ENCODE results near the genes CBR1 and RIPPLY3.

DNA sequence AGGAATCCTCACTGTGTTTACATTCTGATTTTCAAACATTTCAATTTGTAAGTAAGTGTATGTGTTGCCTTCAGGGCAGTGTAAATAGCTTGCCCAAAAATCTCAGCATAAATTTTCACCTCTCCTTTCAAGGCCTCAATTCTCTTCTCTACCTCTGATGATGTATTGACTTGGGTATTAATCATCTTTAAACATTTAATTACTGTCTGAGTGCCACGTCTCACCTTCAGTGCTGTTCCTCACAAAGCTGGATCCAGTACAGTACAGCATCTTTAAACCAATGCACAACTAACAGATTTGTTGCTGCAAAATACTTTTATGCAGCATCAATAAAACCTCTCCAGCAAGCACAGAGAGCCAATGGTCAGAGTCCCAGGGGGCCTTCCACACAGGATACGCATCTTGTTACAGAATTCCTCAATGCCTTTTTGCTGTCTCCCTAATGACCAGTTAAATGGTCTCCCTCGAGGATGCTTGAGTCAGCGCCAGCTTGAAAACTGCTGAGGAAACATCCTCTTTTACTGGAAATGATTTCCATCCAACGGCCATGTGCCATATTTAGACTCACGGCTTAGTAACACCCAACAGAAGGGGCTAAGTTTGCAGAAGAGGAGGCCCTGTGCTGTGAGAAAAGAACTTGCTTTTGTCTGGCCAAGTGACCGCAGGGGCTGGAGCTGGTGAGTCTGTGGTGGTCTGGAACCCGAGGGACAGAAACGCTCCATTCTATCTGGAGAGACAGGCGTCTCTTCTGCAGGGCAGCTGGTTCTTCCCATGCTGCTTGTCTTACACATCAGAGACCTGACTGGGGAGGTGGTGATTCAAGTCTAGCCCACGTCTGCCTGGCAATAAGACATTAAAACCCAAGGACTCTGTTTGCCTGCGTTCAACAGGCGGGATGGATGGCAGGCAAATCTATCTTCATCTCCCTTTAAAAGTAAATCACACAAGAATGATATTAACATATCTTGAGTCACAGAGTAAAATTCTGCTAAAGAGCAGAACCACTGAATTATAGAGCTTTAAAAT, 496.4 kb downstream of the SETD4 start:
- PRO-cap, 8 experiments, result no peak in any of the 8 experiments

GRCh38 chr21:35905019-35906074, 155.0 kb downstream of the SETD4 start:
- PRO-cap, 8 experiments, result peak in 3 of 8 experiments; most common plus-strand start chr21:35905336 (in 2); most common minus-strand start chr21:35905696 (in 2)

DNA sequence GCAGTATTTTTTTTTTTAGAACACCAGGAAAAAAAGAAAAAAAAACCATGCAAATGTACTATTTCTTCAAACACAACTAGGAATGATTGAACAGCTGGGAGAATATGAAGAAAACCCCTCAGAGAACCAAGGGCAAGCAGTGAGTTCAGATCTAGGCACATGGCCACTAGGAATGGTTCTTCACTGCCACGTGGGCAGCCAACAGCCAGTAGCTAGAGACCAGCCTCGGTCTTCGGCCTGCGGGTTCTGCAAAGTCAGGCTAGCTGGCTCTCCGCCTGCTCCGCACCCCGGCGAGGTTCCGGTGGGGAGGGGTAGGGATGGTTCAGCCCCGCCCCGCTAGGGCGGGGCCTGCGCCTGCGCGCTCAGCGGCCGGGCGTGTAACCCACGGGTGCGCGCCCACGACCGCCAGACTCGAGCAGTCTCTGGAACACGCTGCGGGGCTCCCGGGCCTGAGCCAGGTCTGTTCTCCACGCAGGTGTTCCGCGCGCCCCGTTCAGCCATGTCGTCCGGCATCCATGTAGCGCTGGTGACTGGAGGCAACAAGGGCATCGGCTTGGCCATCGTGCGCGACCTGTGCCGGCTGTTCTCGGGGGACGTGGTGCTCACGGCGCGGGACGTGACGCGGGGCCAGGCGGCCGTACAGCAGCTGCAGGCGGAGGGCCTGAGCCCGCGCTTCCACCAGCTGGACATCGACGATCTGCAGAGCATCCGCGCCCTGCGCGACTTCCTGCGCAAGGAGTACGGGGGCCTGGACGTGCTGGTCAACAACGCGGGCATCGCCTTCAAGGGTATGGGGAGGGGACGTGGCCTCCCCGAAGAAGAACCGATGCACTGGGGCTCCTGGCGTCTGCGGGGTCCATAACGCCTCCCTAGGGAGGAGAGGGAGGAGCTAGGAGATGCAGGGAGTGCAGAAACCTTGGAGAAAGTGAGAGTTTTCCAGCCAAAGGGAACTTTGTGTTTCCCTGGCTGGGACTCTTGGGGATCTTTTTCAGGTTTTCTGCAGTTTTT, at the start of gene CBR1:
TSS of gene CBR1 (plus strand) at position 408 of the 1,008 bp plus-strand sequence.
- PRO-cap, 8 experiments, result peak in 8 of 8 experiments; most common plus-strand start position 408 of the sequence (in 8); most common minus-strand start position 699 of the sequence (in 3)

DNA sequence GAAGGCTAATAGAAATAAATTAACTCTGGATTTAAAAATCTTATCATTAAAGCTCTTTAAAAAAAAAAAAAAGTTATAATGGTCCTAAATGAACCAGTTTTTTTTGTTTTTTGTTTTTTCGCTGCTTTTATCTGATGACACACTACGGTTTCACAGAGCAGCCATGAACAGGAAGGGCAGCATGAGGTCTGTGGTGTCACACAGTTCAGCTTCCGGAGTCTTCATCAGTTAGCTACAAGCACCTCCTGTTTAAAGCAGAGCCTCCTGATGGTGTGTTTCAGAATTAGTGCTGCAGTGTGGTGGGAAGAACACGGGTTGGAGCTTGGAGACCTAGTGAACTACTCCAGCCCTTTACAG, 17.2 kb downstream of the DOP1B start:
- PRO-cap, 8 experiments, result peak in 8 of 8 experiments; most common plus-strand start position 280 of the sequence (in 5); most common minus-strand start position 175 of the sequence (in 2)

- PRO-cap, 8 experiments, result no peak in any of the 8 experiments
Observed at GRCh38 chr21:36188155-36188807, 31.7 kb downstream of the DOP1B start.

- PRO-cap, 8 experiments, result peak in 1 of 8 experiments; most common plus-strand start chr21:36288818 (in 1)
Observed at GRCh38 chr21:36288508-36288999, 31.4 kb upstream of the MORC3 start.

DNA sequence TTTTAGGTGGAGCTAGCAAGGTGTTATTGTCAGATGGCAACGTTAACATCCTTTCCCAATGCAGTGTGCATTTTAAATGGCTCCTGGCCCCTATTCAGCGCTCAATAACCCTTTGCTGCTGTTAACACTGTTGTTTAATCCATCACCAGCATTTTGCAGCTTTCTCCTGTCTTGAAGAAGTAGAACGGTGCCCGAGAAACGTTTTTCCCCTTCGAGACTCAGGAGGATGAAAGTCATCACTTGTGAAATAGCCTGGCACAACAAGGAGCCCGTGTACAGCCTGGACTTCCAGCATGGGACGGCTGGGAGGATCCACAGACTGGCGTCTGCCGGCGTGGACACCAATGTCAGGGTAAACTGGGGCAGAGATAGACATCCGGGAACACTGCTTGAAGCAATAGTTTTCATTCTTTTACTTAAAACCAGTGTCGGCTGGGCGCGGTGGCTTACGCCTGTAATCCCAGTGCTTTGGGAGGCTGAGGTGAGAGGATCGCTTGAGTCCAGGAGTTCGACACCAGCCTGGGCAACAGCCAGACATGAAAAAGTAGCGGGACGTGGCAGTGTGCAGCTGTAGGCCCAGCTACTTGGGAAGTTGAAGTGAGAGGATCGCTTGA, 826 bp downstream of the CHAF1B start:
- PRO-cap, 8 experiments, result no peak in any of the 8 experiments

GRCh38 chr21:36587445-36587801, 107.5 kb upstream of the CLDN14 start:
- PRO-cap, 8 experiments, result no peak in any of the 8 experiments

GRCh38 chr21:36700456-36700961, 1.6 kb downstream of the SIM2 start:
- PRO-cap, 8 experiments, result no peak in any of the 8 experiments

GRCh38 chr21:36710268-36711070, 11.6 kb downstream of the SIM2 start:
- PRO-cap, 8 experiments, result no peak in any of the 8 experiments

GRCh38 chr21:36751303-36752168, 52.6 kb downstream of the SIM2 start:
- PRO-cap, 8 experiments, result no peak in any of the 8 experiments

- PRO-cap, 8 experiments, result no peak in any of the 8 experiments
Observed at GRCh38 chr21:36753430-36754072, 54.6 kb downstream of the SIM2 start.

DNA sequence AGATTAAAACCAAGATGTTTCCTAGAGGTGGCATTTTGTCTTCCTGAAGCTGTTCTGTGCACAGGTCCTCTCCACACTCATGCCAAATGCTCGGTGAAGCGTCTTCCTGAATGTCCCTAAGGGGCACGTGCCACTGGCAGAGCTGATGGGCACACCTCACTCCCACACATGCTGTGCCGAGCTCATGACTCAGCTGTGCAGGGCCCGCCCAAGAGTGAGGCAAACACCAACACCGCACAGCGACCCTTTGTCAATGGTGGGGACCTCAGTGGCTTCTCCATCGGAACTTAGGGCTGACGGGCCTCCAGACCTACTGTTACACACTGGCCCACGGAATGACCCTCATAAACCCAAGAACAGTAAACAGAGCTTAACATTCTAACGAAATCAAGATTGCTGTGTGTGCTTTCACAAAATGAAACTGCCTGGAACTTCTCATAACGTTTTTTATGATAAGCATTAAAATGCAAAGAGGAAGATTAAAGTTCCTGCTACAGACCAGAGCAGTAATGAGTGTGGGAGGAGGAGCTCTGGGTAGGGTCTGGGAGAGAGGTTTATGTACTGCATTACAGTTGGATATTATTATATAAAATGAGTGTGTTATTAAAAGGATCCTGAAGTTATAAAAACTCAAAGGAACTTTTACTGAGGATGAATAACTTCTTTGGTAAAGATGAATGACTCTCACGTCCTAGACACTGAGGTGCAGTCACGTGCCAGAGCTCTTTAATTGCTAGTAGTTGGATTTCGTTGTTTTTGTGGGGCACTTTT, 89.4 kb downstream of the SIM2 start:
- PRO-cap, 8 experiments, result no peak in any of the 8 experiments

DNA sequence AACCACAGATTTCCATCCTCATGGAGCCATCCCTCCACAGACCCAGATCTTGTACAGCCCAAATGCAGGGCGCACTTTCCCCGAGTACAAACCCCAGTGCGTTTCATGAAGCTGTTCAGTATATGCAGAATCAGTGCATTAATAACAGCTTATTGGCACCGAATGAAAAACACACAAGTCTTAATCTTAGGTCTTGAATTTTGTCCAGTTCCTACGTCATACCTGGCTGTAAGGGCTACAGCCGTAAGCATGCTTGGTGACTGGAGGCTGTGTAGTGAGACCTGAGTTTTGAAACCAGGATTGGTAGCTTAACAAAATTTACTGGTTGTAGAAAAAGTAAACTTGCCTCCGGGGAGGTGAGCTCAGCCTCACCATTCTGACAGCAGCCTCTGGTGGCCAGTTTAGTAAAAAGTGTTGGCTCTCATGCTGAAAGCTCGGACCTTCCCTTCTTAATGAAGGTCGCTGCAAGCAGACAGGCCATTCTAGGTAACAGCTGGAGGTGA, 49.1 kb downstream of the HLCS start:
- PRO-cap, 8 experiments, result no peak in any of the 8 experiments

DNA sequence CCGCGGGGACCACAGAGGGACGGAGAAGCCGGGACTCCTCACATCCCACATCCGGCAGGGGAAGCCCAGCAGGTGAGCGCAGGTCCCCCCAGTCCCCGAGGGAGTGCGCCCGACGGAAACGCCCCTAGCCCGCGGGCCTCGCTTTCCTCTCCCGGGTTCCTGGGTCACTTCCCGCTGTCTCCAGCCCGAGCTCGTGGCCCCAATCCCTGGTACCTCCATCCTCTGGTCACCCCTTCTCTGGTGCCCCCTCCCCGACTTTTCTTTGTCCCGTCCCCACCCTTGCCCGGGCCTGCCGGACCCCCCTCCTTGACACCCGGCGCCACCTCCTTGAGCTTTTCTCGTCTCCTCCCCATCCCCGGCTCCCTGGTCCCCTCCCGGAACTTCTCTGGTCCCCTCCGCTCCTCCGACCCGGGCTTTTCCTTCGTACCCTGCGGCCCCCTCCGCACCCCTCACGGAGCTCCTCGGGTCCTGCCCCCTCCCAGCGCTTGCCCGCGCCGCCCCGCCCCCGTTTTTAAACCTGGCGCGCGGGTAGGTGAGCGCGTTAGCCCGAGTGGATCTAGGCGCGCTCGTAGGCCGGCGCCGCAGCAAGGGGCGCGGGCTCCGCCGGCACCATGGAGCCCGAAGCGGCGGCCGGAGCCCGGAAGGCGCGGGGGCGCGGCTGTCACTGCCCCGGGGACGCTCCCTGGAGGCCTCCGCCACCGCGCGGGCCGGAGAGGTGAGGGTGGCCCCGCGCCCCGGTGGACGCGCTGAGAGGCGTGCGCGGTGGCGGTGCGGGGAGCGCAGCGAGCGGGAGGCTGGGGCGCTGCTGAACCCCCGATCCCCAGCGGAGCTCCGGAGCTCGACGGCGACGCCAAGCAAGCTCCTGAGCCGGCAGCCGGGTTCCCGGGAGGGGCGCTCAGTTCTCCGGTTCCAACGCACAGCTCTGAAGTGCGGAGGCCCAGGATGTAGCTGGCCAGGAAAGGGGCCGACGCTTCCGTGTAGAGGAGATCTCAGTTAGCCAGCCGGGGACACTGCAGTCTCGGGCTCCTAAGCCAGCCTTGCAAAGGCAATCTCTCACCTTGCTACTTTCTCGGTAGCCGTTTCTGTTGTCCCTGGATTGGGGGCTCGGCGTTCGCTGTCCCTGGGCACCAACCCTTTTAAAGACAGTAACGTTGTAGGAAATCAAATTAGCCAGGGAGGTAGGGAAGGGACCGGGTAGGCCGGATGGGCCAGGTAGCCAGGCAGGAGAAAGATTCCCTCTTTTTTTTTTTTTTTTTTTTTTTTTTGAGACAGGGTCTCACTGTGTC, at the start of gene RIPPLY3:
TSS of gene RIPPLY3 (plus strand) at position 541 of the 1,286 bp plus-strand sequence.
- PRO-cap, 8 experiments, result no peak in any of the 8 experiments

GRCh38 chr21:37165318-37166142, 92.5 kb downstream of the TTC3 start:
- PRO-cap, 8 experiments, result no peak in any of the 8 experiments

GRCh38 chr21:37257932-37258526, 9.1 kb downstream of the VPS26C start:
- PRO-cap, 8 experiments, result peak in 8 of 8 experiments; most common plus-strand start chr21:37258452 (in 8); most common minus-strand start chr21:37258344 (in 5)

- PRO-cap, 8 experiments, result peak in 6 of 8 experiments; most common plus-strand start chr21:37267163 (in 3); most common minus-strand start chr21:37267009 (in 3)
Observed at GRCh38 chr21:37266768-37267224, 338 bp downstream of the VPS26C start.

- PRO-cap, 8 experiments, result peak in 6 of 8 experiments; most common plus-strand start chr21:37268028 (in 4); most common minus-strand start chr21:37268125 (in 3)
Observed at GRCh38 chr21:37267811-37268390, 767 bp upstream of the VPS26C start.

DNA sequence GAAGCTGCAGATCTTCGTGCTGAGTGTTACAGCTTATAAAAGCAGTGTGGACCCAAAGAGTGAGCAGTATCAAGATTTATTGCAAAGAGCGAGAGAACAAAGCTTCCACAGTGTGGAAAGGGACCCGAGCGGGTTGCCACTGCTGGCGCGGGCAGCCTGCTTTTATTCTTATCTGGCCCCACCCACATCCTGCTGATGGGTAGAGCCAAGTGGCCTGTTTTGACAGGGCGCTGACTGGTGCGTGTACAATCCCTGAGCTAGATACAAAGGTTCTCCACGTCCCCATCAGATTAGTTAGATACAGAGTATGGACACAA, 15.4 kb upstream of the VPS26C start:
- PRO-cap, 8 experiments, result no peak in any of the 8 experiments

Measured in peripheral blood mononuclear cell (primary cell).